Diencephalon (tissue), 2 donors: ENCODE measurements around the gene ERN2.

GRCh38 chr16:22436795-22437774 lies 62.7 kb upstream of the CDR2 start:
- RAMPAGE, long total RNA, result no peak

GRCh38 chr16:22673489-22673854 lies 140.5 kb upstream of the HS3ST2 start:
- RAMPAGE, long total RNA, result no peak

DNA sequence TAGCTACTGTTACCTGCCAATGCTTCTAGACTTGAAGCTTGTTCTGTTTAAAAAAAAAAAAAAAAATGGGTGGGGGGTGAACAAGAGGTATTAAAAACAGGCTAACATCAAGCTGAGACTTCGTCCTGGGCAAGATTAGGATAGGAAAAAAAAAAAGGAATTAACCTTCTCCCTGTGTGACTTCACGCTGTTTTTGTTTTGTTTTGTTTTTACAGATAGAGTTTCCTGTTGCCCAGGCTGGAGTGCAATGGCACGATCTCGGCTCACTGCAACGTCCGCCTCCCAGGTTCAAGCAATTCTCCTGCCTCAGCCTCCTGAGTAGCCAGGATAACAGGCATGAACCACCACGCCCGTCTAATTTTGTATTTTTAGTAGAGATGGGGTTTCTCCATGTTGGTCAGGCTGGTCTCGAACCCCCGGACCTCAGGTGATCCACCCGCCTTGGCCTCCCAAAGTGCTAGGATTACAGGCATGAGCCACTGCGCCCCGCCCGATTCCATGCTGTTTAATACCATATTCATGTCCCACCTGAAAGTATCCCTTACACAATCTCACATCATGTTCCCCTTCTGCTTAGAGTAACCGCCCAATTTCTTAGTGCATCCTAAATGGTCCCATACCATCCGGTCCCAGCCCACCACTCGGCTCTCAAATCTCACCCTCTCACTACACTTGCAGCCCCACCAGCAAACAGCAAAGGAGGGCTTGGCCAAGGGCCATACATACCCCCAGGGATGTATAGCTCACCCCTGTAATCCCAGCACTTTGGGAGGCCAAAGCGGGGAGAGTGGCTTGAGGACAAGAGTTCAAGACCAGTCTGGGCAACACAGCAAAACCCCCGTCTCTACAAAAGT lies 2.1 kb downstream of the USP31 start:
- RAMPAGE, long total RNA, result no peak

- RAMPAGE, long total RNA, result no peak
Measured at GRCh38 chr16:23362342-23363346, 60.5 kb downstream of the SCNN1B start.

DNA sequence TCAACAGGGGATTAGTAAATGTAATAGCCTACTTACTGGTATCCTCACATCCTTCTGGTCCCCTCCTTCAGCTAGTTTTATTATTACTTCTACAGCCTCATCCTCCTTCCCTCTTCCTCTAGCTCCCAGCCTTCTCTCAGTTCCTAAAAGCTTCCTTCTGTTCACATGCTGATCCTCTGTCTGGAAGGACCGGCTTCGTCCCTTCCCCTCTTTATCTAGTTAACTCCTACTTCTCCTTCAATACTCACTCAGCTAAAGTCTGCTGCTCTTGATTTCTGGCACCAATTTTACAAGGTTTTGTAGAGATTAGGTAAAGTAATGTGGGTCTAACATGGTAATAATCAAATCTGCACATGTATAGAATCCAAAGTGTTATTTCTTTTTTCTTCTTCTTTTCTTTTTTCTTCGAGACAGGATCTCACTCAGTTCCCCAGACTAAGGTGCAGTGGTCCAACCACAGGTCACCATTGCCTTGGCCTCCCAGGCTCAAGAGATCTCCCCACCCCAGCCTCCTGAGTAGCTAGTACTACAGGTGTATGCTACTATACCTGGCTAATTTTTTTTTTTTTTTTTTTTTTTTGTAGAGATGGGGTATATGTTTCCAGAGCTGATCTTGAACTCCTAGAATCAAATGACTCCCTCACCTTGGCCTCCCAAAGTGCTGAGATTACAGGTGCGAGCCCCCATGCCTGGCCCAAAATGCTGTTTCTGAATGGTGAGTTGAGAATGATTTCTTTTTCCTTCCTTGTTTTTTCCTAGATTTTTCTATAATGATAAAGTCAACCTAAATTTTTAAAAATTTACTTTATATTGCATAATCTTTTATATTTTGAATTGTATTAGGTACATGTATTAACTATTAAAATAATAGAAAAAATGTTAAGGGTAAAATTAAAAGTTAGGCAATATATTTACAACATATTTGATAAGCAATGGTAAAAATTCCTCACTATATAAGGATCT lies 32.4 kb downstream of the COG7 start:
- RAMPAGE, long total RNA, result no peak

GRCh38 chr16:23424474-23424938 lies 28.5 kb downstream of the COG7 start:
- RAMPAGE, long total RNA, result no peak

DNA sequence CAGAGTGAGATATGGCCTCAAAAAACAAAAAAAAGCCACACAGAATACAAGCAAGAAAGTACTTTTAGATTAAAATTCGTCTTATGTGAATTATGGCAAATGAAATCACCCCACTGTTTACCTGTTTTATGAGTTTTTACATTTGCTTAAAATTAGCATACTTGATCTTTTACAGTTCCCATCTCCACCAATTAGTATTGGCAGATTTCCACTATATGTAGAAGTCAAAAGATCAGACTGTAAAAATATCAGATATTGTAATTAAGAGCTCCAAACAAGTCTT lies 12.9 kb upstream of the COG7 start:
- RAMPAGE, long total RNA, result no peak

DNA sequence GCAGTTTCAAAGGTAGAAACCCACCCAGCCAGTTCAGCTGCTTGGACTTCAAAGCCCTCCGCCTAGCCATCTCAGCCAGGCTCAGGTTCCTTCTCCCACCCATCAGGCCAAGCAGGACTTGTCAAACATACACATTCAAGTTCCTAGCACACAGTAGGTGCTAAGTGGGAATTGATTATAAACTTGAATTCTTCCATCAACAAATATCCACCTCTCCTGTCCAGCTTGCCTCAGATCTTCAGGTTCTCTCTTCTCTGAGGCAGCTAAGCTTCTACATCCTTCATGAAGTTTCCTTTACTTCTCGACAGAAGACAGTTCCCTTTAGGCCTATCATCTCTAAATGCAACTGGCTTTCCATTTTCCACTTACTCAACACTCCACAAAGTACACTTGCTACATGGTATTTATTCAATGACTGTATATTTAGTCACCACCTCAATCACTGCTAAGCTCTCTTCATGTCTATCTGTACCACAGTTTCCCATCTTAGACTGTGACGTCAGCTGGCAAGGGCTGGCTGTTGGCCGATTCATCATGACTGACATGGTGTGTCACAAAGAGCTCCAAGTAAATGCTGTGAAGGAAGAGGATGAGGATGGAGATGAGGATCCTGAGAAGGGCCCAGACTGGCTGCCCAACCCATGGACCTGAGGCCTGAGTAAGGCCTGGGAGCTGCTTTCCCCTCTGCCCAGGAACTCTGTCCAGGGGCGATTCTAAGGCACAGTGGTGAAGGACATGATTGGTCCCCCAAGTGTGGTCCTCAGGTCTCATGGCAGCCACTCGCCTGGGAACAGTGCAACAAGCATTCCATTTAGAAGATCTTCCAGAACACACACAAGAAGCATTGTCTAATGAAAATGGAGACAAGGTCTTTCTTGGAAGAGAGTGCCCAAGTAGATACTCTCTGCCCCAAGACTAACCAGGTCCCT lies 13.5 kb upstream of the COG7 start:
- RAMPAGE, long total RNA, result no peak

GRCh38 chr16:23486353-23487035 lies 23.8 kb downstream of the GGA2 start:
- RAMPAGE, long total RNA, result no peak

DNA sequence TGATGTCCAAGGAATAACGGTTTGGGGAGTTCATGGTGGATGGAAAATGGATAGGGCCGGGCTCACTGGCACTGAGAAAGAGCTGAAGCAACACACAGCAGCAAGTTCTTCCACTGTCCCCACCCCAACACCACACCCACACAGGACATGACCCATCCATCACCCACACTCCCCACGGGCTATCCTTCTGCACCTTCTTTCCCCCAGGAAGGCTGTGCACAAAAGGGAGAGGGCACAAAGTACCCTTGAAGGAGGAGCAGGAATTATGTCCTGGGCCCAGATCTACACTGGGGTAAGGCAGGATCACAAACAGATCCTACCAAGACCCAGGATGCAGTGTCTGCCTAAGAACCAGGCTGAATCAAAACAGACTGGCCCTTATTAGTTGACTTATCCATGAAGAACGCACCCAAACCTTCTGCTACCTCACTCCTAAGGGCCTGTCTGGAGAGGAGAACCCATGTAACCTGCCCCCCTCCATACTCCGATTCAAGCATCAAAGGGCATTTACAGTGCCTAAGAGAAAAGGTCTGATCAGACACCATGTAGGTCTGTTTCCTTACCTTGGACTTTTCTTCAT lies 22.2 kb downstream of the GGA2 start:
- RAMPAGE, long total RNA, result no peak

- RAMPAGE, long total RNA, result no peak
Measured at GRCh38 chr16:23580774-23581301, 15.3 kb downstream of the NDUFAB1 start.

DNA sequence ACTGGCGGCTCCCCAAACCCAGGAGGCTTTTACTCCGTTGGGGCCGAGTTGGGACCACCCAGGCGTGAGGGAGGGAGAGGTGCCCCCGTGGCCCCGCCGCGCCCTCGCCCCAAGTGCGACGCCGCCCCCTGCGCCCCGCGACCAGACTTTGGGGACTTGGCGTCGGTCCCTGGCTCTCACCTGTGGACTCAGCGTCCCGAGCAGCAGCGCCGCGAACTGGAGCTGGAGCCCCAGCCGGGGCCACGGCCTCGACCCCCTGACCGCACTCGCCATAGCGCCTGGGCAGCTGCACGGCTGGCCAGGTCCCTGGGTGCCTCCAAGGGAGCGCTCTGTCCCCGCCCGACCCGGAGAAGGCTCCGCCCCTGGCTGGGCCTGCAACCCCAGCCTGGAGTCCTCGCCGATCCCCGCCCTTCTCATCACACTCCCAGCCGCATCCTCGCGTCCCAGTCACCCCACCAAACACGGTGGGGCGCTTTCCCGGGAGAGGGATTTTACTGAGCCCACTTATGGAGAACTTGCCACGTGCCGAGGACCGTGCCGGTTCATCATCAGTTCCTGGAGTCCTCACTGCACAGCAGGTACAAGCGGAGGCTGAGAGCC lies at the start of gene ERN2:
Gene ERN2 (minus strand): TSS at position 308 of the 600 bp plus-strand sequence.
- RAMPAGE, long total RNA, result no peak

DNA sequence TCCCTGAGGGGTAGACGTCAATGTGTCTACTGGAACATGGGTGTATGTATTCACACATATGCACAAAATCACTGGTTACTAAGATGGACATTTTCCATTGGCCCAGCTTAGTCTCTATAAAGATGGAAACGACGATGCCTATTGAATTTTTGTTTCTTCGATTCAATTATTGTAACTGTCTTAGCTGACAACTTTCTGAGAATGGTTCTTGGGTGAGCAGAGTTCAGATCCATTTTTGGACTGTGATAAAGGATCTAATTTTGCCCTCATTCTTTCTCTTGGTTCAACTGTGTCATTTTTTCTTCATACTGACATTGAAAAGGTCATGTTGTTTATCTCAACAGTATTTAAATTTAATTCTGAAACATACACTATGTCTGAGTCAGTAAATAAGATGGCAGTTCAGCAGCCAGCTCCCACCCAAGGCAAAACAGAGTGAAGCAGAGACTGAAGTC lies 64.8 kb upstream of the CACNG3 start:
- RAMPAGE, long total RNA, result no peak

GRCh38 chr16:24282069-24282268 lies 25.8 kb downstream of the CACNG3 start:
- RAMPAGE, long total RNA, result no peak

DNA sequence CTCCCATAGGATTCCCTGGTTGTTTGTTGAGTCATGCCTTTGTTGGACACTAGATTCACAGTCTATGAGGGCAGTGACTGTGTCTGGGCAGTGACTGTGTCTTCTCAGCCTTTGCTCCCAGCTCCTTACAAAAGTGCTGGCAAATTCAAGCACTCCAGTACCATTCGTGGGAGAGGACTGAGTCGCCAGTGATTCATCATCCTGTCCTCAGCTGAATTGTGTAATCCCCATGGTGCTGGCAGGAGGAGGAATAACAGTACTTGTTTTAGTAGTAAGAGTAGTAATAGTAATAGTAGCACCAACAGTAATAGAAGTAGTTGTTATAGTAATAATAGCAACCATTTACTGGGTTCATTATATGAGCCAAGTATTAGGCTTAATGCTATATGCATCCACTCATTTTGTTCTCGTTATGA lies 59.9 kb upstream of the TNRC6A start:
- RAMPAGE, long total RNA, result no peak

GRCh38 chr16:24729996-24730520 lies 607 bp downstream of the TNRC6A start:
- RAMPAGE, long total RNA, result no peak

DNA sequence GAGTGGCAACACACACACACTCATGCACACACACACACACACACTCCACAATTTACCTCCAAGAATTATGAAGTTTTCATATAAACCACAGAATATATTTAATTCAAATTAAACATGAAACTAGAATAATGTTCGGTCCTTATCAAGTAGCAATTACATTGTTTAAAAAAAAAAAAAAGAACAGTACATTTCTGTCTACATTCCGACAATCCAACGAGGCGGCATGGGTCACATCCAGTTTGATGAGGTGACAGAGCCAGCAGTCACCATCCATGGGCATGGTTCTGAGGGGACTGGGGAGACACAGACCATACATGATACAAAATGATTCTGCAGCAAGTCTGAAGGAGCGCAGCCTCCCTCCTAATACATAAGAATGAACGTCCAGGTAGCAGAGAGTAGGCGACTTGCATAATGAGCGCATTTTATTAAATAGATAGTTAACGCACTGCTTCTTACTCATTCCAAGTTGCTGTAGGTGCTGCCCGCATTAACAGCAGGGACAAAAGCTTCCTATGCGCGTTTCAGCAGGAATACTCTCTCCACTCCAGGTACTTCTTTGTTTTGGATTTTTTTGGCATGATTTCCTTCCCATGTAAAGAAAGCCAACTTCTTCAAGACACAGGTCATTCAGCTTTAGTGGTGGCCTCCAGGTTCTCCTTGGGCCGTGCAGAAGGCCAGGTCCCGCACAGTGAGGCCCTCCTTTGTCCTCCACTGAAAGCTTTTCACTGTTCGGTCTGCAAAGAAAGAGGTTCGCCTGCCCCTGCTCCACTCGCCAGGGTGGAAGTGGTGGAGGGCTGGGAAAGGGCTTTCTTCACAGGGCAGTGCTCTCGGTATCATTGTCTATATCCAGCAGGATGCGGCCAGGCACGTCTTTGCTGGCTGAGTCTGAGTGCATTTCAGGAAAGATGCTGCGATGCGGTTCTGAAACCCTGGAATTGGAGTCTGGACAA lies 73.8 kb downstream of the SLC5A11 start:
- RAMPAGE, long total RNA, result no peak

- RAMPAGE, long total RNA, result no peak
Measured at GRCh38 chr16:24967809-24968490, 47.2 kb downstream of the ARHGAP17 start.

GRCh38 chr16:24970417-24970875 lies 44.7 kb downstream of the ARHGAP17 start:
- RAMPAGE, long total RNA, result no peak

GRCh38 chr16:25107021-25107659 lies 4.4 kb upstream of the LCMT1 start:
- RAMPAGE, long total RNA, result start-site peak on the minus strand at chr16:25107079-25107109, 69 and 21 reads in 2 replicates